HTR-8/SVneo (cell line): ENCODE results near the genes RFTN2, MARS2 and ORC2.

DNA sequence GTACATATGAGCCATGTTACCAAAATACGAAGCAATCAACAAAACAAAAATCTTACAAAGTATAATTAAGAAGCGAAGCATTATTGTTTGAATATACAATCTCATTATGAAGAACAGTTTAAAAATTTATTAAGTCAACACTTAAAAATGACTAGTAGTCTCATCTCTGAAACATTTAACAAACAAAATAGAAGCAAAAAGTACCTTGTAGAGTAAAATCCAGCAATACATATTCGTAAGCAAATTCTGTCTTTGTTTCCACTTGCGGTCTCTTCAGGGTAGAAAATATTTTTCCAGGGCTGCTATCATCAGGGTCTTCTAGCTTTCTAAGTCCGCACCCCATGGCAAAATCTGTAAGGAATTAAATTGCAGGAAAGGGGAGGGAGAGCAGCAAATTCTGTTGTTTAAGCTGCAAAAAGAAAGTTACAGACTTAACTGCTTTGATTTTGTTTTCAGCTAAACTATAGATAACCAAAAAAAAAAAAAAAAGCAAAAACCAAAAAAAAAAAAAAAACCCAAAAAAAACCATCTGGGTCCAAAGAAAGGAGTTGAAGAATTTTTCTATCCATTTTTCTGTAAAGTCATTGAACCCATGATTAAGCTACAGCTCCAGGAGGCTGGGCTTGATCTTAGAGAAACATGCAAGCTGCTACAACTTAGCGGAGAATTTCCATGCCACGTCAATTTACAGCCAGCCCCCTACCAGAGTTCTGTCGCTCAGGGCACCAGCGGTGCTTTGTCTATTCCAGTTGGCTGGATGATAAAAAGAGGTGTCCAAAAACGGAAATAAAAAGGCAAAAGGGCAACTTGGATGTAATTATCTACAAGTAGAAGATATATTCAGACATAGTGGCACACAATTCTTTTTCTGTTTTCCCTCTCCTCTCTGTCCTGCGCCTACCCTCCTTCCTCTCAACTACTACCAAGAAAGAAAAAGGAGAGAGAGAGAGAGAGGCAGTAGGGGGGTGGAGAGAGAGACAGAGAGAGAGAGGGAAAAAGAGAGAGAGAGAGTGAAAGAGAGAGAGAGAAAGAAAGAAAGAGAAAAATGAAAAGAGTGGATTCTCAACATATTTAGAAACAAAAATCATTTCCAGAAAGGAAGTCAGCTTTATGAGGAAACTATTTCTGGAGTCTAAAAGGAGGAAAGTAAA lies at the start of gene RFTN2:
TSS of gene RFTN2 (minus strand) at position 472 of the 1,151 bp plus-strand sequence.
- RRBS = no CpG with 5 or more reads among the region's 11 CpGs

DNA sequence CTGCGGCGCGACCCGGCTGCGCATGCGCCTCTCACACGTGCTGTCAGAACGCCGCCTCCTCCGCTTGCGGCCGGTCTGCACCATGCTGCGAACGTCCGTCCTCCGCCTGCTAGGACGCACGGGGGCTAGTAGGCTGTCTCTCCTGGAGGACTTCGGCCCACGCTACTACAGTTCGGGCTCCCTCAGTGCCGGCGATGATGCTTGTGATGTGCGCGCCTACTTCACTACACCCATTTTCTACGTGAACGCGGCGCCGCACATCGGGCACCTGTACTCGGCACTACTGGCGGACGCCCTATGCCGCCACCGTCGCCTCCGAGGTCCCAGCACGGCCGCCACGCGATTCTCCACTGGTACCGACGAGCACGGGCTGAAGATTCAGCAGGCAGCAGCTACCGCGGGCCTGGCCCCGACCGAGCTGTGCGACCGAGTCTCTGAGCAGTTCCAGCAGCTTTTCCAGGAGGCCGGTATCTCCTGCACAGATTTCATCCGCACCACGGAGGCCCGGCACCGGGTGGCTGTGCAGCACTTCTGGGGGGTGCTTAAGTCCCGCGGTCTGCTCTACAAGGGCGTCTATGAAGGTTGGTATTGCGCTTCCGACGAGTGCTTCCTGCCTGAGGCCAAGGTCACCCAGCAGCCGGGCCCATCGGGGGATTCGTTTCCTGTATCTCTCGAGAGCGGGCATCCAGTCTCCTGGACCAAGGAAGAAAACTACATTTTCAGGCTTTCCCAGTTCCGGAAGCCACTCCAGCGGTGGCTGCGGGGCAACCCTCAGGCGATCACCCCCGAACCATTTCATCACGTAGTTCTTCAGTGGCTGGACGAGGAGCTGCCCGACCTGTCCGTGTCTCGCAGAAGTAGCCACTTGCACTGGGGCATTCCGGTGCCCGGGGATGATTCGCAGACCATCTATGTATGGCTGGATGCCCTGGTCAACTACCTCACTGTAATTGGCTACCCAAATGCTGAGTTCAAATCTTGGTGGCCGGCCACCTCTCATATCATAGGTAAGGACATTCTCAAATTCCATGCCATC lies at the start of gene MARS2:
TSS of gene MARS2 (plus strand) at position 46 of the 1,036 bp plus-strand sequence.
- RRBS = 2% methylated on average over 25 of the region's 81 CpGs

- RRBS = no CpG with 5 or more reads among the region's 12 CpGs
These were observed 23.3 kb downstream of the MARS2 start for GRCh38 chr2:197728229-197729053.

DNA sequence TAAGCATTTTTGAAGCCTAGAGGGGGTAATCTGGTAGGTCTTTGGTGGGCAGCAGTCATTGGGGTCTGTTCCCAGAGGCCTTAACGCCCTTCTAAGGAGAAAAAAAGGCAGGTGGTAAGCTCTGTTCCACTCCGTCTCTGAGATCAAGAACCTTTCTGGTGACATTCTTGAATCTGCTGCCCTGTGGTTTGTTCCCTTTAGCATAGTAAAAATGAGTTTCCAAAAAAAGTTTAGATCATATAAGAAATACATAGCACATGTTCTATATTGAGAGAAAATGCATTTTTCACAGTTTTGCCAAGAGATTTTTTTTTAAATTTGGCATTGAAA lies 3.0 kb downstream of the PLCL1 start:
- RRBS = no CpG with 5 or more reads among the region's 2 CpGs

DNA sequence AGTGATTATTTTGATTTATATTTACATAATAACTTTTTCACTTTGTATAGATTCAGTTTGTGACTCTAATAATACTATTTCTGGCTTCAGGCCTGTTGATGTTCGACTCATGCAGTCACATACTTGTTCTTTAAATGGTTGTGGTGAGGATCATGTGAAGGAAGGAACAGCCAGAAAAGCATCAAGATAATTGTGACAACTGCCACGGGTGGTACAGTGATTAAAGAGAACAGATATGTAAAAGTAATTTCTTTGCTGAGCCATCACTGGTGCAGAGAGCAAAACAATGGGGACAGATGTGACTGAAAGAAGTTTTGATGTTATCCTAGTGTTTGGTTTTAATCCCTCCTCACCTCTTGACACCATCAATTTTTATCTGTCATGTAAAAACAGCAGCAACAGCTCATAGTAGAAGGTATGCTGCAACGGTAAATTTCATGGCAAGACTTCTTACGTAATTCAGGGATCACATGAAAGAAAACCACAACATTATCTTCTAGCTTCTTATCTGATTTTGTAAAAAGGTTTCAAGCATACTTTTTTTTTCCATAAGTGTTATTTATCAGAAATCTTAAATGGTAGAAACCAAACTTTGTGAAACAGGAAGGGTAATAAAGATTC lies 65.1 kb downstream of the PLCL1 start:
- RRBS = no CpG with 5 or more reads among the region's 4 CpGs

- RRBS = no CpG with 5 or more reads among the region's 3 CpGs
These were observed 89.4 kb downstream of the PLCL1 start for GRCh38 chr2:197893792-197894233.

DNA sequence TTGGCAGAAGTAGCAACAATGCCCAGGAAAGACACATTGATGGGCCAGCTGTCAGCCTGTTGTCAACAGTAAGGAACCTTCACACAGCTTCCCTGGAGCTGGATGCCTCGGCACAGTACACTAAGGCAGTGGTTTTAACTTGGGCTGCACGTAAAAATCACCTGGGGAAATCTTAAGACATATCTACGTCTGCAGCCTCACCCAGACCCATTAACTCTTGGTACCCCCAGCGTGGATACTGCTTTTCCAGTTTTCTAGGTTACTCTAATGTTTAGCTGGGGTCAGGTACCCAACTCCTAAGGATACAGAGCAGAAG lies 679.8 kb downstream of the SATB2 start:
- RRBS = no CpG with 5 or more reads among the region's 4 CpGs

DNA sequence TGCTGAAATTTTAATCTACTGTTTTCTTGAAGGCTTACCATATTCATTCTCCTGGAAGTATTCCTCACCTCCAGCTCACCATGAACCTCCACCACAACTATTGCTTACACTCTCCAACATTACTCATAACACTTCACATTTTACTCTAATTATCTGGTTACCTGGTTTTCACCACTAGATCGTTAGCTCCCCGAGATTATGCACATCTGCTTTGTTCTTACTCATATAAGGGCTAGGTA lies 110.2 kb downstream of the SATB2 start:
- RRBS = no CpG with 5 or more reads among the region's 2 CpGs

DNA sequence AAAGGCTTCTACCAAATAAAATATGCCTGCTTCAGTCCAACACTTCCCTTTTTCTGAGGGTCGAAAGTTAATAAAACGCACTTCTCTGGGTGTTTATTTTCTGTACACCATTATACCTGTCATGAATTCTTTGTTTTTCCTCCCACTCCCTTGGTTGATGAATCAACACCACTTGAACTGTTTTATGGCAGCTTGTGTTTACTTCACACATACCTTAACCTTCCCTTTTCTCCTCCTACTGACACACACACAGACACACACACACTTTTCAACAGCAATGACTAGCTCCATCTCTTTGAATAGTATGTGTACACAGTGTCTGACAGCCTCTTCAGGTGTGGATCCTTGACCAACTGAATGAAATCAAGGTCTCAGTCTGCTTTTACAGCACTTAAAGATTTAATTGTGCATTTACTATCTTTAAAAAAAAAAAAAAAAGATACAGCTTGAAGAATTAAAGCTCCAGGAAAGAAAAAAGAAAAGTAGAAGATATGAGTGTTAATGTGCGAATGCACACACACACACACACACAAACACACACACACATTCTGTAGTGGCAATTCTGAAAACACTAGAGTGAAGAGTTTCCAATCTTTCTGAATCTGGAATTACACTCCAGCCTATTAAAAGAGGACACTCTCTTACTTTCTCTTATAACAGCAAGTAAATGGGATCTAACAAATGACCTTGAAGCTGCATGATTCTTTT lies 91.2 kb downstream of the SATB2 start:
- RRBS = no CpG with 5 or more reads among the region's 3 CpGs

- RRBS = no CpG with 5 or more reads among the region's 6 CpGs
These were observed 38.8 kb downstream of the SATB2 start for GRCh38 chr2:199418863-199419510.

GRCh38 chr2:199471241-199471967 lies 13.7 kb upstream of the SATB2 start:
- RRBS = 18% methylated on average over 10 of the region's 46 CpGs

DNA sequence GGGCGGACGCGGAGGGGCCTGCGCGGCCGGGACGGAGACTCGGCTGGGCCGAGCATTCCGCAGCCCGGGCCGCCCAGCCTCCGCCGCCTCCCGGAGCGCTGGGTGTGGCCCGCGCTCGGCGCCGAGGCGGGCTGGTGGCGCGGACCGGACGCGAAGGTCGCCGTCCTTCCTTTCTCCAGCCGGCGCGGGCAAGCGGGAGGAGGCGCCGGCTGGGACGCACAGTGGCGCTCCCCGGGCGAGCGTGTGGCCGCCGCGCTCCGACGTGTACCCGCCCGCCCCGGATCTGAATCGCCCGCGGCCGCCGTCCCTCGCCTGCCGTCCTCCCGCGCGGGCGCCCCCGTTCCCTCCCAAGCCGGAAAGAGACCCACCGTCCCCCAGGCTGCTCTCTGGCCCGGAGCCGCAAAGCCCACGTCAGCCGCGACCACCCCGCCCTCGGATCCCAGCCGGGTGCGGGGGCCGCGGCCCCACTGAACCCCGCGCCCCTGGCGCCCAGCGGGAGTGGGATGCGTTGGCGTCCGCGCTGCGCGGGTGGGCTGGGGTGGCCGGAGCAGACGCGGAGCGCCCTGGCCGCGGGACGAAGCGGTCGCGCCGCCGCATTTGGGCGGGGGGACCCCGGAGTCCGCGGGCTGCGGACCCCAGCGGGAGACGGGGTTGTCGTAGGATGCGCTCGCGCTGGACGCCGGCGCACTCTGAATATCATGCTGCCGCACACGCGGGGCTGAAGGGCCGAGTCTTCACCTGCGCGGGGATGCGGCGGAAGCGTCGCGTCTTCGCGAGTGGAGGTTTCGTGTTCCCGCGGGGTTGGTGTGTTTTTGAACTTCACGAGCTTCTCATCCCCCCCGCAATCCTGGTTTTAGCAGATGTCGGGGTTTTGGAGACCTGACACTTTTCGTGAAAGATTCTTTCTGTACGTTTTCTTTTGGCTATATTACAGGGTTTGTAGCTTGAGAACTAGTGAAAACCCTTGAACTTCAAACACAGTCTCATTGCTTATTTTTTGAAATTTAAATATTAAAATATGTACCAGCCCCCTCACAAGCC lies 799 bp downstream of the SPATS2L start:
- RRBS = 1% methylated on average over 88 of the region's 130 CpGs

DNA sequence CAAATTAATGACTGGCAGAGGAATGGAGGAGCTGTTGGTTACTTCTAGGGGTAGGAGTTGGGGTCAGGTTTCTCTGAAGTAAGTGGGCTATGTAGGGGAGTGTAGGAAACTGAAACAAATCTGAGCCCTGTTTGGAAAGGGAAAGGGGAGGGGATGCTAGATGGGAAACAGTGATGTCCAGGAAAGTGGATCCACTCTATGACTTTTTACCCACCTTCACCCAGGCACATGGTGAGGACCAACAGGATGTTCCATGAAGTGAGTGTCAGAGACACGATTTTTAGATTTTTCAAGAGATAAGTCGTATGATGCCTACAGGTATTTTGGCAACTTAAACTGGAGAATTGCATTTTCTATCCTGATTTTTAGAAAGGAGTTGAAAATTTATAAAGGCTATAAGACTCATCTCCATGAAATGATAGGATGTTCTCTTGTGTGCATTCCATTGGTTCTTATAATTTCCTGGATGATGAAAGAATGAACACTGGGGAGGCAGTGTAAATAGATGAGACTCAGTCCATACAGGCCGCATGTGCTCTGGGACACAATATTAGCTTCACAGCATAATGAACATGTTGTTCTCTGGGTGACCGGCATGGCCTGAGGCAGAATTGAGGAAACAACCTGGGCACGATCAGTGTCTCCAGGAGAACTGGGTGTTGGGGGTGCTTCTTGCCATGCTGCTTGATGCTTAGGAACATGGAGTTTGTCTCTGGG lies 38.7 kb downstream of the AOX1 start:
- RRBS = no CpG with 5 or more reads among the region's 5 CpGs

GRCh38 chr2:200630157-200630833 lies 44.5 kb downstream of the AOX1 start:
- RRBS = no CpG with 5 or more reads among the region's 7 CpGs

DNA sequence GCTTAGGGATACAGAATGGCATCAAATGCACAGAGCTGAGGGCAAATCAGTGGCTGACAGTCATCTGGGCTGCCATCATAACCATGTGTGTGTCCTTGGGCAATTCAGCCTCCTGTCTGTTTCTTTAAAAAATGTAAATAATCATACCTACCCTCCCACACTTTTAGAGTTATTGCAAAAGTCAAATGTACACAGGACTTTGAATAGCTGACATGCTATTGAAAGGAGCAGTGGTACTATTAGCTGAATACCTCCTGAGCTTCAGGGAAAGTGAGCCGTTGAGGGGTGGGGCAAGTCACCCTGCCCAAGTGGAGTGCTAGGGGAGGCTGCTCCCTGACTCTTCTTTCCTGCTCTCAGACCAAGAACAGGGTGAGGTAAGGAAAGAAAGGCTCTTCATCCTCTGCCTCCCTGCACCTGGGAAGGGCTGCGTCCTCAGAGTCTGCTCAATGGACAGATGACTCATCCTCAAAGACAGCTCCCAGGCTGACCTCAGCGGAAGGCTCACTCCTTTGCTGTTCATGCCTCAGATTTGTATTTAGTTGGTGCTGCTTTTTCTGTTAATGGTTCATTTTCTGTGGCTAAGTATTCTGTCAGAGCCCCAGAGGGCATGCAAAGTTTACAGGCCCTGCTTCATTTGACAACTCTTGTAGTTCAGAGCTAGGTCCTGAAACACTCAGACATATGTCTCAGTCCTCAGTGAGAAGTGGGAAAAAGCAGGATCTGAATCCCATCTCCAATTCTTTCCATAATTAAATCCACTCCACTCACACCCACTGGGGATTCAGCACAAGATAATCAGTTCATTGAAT lies 54.8 kb upstream of the BZW1 start:
- RRBS = no CpG with 5 or more reads among the region's 3 CpGs

DNA sequence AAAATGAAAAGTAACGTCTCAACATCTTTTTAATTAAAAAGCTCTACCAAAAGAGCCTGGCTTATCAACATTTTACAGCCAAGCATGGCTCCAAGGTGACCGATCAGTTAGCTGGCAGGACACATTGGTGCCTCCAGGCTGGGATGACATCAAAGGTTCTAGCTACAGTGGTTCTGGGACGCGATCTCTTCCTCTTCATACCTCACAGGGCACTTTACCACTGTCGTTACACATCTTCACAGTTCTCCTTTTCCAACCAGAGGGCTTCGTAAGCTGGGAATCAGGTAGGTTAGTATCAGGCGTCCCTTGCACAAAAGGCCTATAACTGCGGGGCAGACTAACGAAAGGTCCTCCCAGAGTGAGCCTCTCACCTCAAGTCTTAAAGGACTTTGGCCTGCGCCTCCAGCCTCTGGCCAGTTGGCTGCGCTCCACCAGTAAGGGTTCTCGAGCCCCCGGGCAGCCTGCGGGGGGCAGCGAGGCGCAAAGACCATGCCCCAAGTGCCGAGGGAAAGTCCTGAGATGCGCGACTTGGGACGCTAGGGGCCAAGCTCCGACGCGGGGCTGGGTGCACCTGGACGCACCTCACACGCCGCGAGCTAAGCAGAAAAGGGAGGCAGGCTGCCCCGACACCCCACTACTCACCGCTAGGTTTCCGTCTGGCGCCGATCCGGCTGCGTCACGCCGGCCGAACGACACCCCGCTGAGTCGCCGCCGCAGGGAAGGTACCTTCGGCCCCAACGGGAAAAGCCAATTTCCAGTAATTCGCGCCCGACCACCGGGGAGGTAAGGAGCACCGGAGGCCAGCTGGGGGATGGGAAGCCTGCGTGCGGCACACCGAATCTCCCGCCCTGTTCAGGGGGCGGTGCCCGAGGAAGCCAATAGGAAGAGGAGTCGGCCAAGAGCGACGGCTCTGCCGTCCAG lies at the start of gene ORC2:
TSS of gene ORC2 (minus strand) at position 813 of the 921 bp plus-strand sequence.
- RRBS = 2% methylated on average over 14 of the region's 59 CpGs

DNA sequence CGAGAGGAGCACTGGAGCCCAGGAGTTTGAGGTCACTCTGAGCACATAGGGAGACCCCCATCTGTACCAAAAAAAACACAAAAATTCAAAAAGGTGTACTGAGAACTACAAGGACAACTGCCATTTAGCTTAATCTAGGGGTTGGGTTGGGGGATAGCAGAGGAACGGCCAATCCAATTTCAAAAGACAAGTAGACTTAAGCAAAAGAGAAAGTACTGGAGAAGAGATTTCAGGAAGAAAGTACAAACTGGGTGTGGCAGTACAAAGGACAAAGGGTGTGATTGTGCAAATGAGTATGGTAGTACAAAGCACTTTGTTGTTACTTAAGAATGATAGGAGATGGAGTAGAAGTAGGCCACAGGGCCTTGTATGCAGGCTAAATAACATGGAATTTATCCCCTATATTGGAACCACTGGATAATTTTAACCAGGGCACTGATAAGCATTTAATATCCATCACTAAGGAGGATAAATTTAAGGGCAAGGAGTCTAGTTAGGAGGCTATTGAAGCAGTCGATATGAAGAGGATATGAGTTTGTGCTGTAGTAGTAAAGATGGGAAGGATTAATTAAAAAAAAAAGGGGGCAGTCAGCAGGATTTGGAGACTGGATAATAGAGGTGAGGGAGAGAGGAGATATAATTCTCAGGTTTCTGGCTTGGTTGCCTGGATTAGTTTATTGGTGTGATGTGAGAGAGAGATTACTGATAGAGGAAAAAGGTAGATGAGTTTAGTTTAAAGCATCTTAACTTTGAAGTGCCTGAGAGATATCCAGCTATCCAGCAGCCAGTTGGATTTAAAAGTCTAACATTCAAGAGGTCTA lies 4.8 kb upstream of the ORC2 start:
- RRBS = no CpG with 5 or more reads among the region's 3 CpGs

GRCh38 chr2:201070894-201071474 lies 487 bp downstream of the HYCC2 start:
- RRBS = no CpG with 5 or more reads among the region's 22 CpGs

GRCh38 chr2:201140003-201140609 lies 24.1 kb downstream of the CFLAR start:
- RRBS = 98% methylated on average over 6 of the region's 24 CpGs